Ascending aorta (tissue), 1 donor: Measurements from ENCODE around the gene SPTSSA.

GRCh38 chr14:33044117-33044463, 105.4 kb downstream of the NPAS3 start:
- PRO-cap, result unidirectional peak, minus-strand start at chr14:33044351

DNA sequence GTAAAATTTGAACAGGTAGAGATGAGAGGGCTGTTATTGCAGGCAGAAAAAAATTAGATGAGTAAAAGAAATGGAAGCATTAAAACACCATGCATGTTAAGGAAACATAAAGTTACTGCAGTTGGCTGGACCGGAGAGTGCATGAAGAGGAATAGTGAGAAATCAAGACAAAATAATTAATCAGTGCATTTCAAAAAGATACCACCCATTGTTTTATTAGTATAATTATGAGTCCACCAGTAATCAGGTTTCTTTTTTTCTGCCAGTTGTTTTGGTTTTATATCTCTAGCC, 388.9 kb downstream of the NPAS3 start:
- PRO-cap, result no peak

DNA sequence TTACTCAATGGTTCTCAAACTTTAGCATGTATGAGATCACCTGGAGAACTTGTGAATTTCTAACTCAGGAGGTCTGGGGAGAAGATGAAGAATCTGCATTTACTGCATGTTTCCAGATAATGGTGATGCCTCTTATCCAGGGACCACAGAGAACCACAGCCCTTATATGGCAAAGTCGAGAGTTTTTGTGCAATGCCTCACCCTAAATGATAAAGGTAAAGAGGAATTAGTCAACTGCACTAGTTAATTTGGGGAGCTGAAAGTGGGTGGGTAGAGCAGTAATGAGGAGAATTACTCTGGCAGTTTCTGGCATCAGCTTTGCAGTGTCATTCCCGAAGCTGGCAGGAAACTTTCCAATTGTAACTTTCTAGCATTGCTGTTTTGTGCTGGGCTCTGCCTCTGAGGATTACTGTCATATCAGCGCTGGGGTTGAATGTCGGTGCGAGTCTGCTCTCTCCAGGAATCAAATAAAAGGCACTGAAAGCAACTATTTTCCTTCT, 10.3 kb downstream of the EGLN3 start:
- PRO-cap, result no peak

GRCh38 chr14:33949199-33949935, 1.5 kb downstream of the EGLN3 start:
- PRO-cap, result no peak

GRCh38 chr14:34058871-34059597, 108.2 kb upstream of the EGLN3 start:
- PRO-cap, result no peak

DNA sequence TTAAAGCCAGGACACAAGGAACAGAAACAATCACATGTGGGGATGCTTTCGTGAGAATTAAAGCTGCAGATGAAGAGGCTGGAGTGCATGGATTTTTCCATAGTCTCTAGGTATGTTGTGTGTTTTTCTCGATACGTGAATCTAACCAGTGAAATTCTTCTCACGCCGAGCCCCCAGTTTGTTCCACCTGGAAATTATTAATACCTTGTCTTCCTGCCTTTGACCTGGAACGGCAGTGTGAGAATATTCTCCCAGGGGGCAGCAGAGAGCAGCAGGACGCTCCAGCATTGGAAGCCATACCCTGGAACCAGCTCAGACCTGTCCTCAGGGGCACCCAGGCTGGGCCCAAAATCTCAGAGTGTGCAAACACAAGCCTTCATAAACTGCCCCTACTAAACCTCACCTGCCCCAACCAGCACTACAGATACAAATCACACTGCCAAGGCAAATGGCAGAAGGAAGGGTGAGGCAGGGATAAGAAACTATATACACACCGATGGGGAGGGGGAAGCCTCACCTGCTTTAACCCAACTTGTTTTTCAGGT, 130.4 kb downstream of the SPTSSA start:
- PRO-cap, result no peak

DNA sequence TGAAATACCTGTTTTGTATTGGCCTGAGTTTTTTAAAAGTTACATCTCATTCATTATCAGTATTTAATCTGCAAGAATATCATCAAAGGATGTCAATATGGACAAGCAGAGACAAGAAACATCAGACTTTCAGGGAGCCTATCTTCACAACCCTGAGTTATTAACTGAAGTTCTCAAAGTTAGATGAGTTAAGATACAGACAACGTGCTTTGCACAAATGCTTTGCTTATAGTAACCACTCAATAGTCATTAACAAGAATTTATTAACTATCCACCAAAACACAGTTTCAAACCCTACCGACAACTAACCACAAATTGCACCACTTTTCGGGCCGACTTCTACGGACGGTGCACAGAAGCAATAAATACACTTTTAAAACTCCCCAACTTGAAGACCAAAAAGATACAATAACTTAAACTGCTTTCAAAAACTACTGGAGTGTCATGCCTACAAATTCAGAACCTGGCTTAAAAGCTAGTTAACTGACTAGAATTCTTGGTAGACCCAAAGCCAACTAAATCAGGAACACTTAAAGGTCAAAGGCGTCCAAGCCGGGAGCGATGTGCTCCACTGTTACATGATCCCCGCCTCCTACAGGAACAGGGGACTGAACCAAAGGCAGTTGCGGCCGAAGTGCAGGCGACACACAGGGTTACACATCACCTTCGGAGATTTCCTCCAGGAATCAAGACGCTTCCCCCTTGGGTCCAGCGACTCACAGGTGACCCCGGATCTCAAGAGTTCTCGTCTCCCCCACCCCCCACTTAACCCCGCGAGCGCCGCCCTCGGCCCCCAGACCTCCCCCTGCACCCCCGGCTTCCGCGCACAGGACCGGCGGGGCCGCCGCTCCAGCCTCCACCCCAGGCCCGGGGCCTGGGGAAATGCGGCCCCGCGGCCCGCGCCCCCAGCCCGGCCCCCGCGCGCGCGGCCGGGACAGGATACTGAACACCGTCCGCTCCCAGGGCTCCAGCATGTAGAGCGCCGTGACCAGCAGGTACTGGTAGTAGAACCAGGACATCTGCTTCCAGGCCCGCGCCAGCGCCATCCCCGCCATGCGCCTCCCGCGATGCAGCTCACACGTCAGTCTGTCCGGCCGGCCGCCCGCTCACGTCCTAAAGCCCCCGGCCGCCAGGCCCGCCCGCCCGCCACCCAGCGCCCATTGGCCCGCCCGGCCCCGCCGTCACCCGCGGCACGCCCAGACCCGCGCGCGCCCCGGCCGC, at the start of gene SPTSSA:
TSS of gene SPTSSA (minus strand) at position 1,088 of the 1,221 bp plus-strand sequence.
- PRO-cap, result bidirectional peak, plus-strand start outside the sequence, minus-strand start at position 1,088 of the sequence

GRCh38 chr14:34538696-34538990, 858 bp downstream of the EAPP start:
- PRO-cap, result no peak

GRCh38 chr14:34554733-34555327, 15.3 kb upstream of the EAPP start:
- PRO-cap, result no peak

- PRO-cap, result no peak
Observed at GRCh38 chr14:34615286-34615992, 14.5 kb downstream of the SNX6 start.

- PRO-cap, result no peak
Observed at GRCh38 chr14:34687476-34688078, 26.8 kb downstream of the CFL2 start.

DNA sequence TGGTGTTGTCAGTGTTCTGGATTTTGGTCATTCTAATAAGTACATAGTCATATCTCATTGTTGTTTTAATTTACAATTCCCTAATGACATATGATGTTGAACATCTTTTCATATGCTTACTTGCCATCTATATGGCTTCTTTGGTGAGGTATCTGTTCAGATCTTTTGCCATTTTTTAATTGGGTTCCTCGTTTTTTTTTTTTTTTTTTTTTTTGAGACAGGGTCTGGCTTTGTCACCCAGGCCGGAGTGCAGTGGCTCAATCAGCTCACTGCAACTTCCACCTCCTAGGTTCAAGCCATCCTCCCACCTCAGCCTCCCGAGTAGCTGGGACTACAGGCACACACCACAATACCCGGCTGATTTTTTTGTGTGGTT, 55.2 kb downstream of the BAZ1A start:
- PRO-cap, result unidirectional peak, minus-strand start at position 203 of the sequence

DNA sequence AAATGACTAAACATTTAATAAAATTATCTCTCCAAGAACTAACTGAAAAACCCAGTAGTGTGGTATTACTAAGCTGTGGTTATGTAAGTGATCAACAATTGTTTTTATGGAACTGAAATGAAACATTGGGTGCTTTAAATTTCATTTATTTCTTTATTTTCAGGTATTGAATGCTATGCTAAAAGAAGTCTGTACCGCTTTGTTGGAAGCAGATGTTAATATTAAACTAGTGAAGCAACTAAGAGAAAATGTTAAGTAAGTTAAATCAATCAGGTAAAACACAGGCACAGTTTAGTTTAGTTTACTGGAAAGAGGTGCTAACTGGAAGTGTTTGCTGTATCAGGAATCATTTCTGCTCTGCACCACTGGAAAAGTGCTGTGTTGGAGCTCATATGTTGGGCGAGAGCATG, 16.6 kb downstream of the SRP54 start:
- PRO-cap, result no peak

- PRO-cap, result no peak
Observed at GRCh38 chr14:35121462-35121629, 444 bp downstream of the PPP2R3C start.

- PRO-cap, result no peak
Observed at GRCh38 chr14:35154067-35154410, 31.7 kb downstream of the PRORP start.

- PRO-cap, result no peak
Observed at GRCh38 chr14:35285189-35285833, 6.9 kb upstream of the PSMA6 start.

DNA sequence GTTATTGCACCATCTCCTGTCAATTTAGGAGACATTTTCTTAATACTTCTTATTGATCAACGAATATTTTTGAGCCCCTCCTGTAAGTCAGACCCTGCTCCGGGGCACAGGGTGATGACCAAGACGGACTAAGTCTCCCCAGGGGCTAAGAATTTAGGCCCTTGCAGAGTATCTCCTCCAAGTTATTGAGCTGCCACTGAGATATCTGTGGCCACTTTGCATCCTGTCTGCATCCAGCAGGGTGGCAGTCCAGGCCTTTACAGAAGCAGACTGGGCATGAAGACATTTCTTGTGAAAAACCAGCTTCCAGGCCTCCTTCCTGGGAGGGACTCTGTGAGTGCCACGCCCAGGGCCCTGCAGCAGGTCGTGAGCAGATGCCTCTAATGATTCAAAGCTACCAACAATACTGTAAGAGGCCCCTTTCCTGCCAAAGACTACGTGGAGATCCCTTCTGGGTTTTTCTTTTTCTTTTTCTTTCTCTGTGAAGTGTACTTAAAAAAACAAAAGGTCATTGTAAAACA, 40.7 kb downstream of the PSMA6 start:
- PRO-cap, result no peak

GRCh38 chr14:35339760-35340220, 47.6 kb downstream of the PSMA6 start:
- PRO-cap, result no peak

DNA sequence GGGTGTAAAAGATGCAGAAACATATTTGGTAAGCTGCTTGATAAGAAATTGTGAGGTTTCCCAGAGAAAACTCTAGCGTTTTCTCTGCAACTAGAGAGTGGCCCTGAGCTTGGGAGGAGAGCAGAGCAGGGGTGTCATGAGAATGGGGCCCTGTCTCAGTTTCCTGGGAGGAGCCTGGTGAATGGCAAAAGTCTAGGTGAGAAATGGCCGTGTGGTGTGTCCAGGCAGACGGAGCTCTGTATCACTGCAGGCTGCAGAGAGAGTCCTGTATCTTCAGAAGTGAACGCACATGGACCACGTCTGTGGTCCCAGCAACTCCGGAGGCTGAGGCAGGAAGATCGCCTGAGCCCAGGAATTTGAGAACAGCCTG, 51.2 kb downstream of the NFKBIA start:
- PRO-cap, result no peak

- PRO-cap, result bidirectional peak, plus-strand start at chr14:35365745, minus-strand start at chr14:35365625
Observed at GRCh38 chr14:35365500-35366081, 39.0 kb downstream of the NFKBIA start.